Thyroid gland (tissue), 7 donors: ENCODE results near the genes DISP3, HNRNPCL1 and PRAMEF7.

- PRO-cap, 2 experiments: no peak in any of the 2 experiments
- RAMPAGE, long total RNA, 5 experiments: no peak in any of the 5 experiments
Observed at GRCh38 chr1:11339678-11340350, 66.8 kb downstream of the UBIAD1 start.

DNA sequence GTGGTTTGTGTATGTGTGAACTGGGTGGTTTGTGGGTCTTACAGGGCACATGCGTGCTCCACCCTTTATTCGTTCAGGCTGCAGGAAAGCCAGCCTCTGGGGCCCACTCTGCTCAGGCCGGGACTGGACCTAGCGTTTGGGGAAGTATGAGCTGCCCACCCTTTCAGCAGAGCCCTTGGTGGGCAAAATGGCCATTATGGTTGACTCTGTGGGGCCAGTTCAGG, 83.0 kb upstream of the DISP3 start:
- PRO-cap, 2 experiments: peak in 2 of 2 experiments; most common plus-strand start position 117 of the sequence (in 2); most common minus-strand start position 135 of the sequence (in 2)
- RAMPAGE, long total RNA, 5 experiments: no peak in any of the 5 experiments

DNA sequence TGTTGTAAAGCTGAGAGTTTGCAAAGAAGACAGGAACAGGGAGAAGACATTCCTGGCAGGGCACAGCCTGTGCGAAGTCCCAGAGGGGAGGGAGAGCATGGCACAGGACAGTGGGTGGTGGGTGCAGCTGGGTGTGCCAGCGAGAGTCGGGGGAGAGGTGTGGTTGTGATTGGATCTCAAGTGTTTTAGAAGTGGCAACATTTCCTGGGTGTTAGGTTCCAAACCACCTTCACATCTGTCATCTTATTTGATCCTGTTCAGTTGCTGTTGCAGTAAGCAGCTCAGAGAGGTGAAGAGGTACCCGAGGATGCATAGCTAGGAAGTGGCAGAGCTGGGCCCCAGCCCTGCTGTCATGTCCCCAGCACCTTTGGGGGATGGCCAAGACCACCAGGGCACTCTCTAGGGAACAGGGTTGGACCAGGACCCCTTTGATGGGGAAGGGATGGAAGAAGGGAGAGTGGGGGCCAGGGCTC, 22.0 kb upstream of the DISP3 start:
- PRO-cap, 2 experiments: no peak in any of the 2 experiments
- RAMPAGE, long total RNA, 5 experiments: no peak in any of the 5 experiments

GRCh38 chr1:11478518-11479479, at the start of gene DISP3:
DISP3 (plus strand) TSS chr1:11479155.
- PRO-cap, 2 experiments: peak in 2 of 2 experiments; most common plus-strand start chr1:11479155 (in 2)
- RAMPAGE, long total RNA, 5 experiments: no peak in any of the 5 experiments

- PRO-cap, 2 experiments: no peak in any of the 2 experiments
- RAMPAGE, long total RNA, 5 experiments: no peak in any of the 5 experiments
Observed at GRCh38 chr1:11504952-11505344, 26.0 kb downstream of the DISP3 start.

- PRO-cap, 2 experiments: no peak in any of the 2 experiments
- RAMPAGE, long total RNA, 5 experiments: no peak in any of the 5 experiments
Observed at GRCh38 chr1:11563547-11563889, 84.6 kb downstream of the DISP3 start.

GRCh38 chr1:11670652-11671074, 6.7 kb downstream of the FBXO6 start:
- PRO-cap, 2 experiments: no peak in any of the 2 experiments
- RAMPAGE, long total RNA, 5 experiments: no peak in any of the 5 experiments

DNA sequence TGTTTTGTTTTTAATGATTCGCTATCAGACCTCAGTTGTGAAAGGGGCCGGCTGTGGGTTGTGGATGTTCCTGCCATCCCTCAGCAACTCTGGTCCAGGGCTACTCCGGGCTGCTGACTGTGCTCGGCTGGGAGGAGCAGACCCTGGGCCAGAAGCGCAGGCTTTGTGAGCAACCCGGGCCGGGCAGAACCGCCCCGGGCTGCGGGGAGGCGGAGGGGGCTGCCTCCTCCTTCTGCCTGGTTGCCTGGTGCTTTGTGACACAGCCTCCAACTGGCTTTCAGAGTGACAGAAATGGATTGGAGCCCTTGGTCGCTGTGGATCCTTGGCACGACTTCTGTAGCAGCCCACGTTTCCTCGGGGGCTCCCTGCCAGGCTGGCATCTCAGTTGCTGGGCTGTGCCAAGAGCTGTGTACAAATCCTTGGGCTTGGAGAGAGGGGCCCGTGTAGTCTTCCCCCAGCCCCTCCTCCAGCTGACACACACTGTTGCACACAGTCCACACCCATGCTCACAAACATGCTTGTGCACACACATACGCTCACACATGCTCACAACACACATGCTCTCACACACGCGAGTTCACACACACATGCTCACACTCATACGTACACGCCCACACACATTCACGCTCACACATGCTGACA, 10.1 kb downstream of the DRAXIN start:
- PRO-cap, 2 experiments: no peak in any of the 2 experiments
- RAMPAGE, long total RNA, 5 experiments: no peak in any of the 5 experiments

- PRO-cap, 2 experiments: no peak in any of the 2 experiments
- RAMPAGE, long total RNA, 5 experiments: no peak in any of the 5 experiments
Observed at GRCh38 chr1:11800644-11801176, 5.1 kb downstream of the MTHFR start.

- PRO-cap, 2 experiments: no peak in any of the 2 experiments
- RAMPAGE, long total RNA, 5 experiments: no peak in any of the 5 experiments
Observed at GRCh38 chr1:11922942-11923659, 3.1 kb downstream of the KIAA2013 start.

- PRO-cap, 2 experiments: peak in 1 of 2 experiments; most common plus-strand start chr1:11991987 (in 1)
- RAMPAGE, long total RNA, 5 experiments: no peak in any of the 5 experiments
Observed at GRCh38 chr1:11991933-11992229, 11.6 kb downstream of the MFN2 start.

DNA sequence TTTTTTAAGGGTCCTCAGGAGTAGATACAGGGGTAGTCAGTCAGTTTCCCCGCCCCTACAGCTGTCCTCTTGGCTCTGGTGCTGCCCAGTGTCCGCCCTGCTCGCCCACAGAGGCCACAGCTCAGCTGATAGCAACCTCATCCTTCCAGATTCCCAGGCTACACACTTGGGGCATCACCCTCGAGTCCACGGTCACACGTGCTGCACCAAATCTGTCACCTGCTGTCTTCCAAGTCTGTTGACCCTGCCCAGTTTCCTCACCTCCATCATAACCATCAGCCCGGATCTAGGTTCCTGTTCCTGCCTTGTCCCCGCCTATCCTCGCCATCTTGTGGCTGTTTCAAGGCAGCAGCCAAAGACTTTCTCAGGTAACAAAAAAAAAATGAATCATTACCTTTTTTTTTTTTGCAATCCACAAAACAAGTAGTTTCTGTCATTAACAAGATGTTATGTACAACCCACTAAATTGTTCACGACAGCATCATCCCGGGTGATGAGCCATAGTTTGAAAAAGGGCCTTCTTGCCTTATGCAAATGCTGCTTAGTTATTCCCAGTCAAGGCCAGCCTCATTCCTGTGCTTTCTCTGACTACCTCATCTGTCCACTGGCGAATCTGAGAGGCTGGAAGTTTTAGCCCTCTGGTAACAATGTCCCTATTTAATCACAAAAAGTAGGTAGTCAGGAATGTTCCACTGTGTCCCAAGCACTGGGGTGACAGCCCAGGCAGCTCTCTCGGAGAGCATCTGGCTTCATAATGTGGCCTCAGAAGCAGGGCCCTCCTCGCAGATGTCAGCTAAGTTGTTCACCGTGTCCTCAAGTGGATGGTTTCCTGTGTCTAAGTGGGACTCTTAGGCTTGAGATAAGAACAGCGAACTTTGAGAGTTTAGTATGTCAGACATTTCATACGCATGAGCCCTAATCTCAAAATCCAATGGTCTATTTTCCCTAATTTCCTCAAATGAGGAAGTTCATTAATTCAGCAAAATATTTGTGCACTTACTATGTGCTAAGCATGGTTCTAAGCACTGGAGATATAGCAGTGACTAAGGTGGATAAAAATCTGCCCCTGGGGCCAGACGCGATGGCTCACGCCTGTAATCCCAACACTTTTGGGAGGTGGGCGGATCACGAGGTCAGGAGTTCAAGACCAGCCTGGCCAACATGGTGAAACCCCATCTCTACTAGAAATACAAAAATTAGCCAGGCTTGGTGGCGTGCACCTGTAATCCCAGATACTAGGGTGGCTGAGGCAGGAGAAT, 4.8 kb upstream of the MIIP start:
- PRO-cap, 2 experiments: peak in 1 of 2 experiments; most common plus-strand start position 570 of the sequence (in 1); most common minus-strand start position 606 of the sequence (in 1)
- RAMPAGE, long total RNA, 5 experiments: no peak in any of the 5 experiments

DNA sequence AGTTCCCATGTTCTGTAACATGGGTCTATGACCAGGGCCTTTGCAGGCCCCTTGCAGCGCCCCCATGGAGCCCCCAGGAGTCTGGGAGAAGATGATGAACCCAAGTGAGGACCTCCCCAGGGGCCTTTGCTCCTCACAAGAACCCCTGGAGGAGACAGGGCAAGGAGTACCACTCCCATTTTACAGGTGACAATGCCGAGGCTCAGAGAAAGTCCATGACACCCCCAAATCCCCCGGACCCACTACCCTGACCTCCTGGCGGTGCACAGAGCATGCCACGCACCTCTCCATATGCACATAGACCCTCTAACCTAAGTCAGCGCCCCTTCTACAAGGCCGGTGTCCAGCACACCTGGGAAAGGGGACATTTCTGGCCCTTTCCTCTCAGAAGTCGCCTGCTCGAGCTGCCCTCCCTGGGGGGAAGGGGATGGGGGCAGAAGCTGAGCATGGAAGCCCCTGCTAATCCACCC, 14.5 kb downstream of the TNFRSF1B start:
- PRO-cap, 2 experiments: no peak in any of the 2 experiments
- RAMPAGE, long total RNA, 5 experiments: no peak in any of the 5 experiments

DNA sequence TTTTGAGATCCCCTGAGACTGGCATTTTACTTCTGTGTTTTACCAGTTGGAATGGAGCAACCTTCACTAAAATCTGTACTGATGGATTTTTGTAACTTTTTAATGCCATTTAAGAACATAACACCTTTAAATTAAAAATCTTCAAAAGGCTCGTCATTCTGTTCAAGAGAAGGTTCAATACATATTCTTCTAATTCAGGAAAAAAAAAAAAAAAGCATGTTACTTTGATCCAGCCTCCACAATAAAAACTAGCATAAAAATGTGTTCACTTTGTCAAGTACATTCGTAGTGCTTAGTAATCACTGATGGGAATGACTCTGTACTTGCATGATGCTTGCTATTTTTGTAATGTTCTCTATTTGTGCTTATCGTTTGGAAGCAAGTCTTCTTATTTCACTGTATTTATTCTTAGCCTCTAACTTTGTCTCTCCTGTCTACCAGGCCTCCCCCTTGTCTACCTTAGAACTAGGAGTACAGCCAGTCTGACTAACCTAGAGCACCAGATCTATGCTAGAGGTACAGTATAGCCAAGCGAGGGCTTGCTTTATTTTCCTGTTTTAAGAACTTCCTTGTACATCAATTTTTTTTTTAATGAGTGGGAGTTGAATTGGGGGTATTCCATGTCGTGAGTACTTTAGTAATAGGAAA, 108.1 kb downstream of the VPS13D start:
- PRO-cap, 2 experiments: no peak in any of the 2 experiments
- RAMPAGE, long total RNA, 5 experiments: no peak in any of the 5 experiments

DNA sequence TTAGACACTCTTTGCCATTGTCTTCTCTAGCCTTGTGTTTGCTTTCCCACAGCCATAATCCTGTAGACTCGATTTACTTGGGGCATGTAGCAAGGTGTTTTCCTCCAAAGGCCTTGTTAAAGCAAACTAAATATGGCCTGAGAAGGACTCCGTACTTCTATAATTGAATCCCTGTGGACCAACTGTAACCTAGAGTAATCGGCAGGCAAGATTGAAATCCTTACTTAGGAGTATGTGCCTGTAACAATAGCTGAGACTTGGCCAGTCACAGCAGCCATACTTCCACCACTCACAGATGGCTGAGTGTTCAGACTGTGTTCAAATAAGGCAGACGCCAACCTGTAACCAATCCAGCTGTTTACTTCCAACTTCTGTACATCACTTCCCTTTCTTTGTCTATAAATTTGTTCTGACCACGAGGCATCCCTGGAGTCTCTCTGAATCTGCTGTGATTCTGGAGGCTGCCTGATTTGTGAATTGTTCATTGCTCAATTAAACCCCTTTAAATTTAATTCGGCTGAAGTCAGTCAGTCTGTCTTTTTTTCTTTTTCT, 151.6 kb downstream of the VPS13D start:
- PRO-cap, 2 experiments: no peak in any of the 2 experiments
- RAMPAGE, long total RNA, 5 experiments: no peak in any of the 5 experiments

- PRO-cap, 2 experiments: no peak in any of the 2 experiments
- RAMPAGE, long total RNA, 5 experiments: no peak in any of the 5 experiments
Observed at GRCh38 chr1:12578496-12579232, 39.3 kb downstream of the DHRS3 start.

GRCh38 chr1:12601249-12601621, 16.8 kb downstream of the DHRS3 start:
- PRO-cap, 2 experiments: no peak in any of the 2 experiments
- RAMPAGE, long total RNA, 5 experiments: no peak in any of the 5 experiments

DNA sequence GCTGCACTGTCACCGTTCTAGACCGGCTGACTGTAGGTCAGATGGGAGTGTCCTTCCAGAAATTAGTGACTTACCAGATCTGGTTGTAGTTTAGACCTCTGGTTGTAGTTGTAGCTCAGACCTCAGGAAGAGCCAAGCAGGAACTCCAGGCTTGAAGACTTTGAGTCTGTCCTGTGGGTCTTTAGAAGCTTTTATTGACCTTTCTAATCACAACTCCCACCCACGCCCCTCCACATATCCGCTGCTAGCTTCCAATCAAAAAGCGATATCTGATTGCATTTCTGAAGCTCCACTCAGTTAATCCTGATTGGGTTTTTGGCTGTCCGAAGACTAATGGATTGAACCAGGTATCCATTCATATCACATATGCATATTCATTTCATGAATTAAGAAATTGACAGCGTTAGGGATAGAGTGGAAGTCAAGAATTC, at the start of gene HNRNPCL1:
TSS of gene HNRNPCL1 (minus strand) at position 114 of the 431 bp plus-strand sequence.
- PRO-cap, 2 experiments: no peak in any of the 2 experiments
- RAMPAGE, long total RNA, 5 experiments: no peak in any of the 5 experiments

GRCh38 chr1:12916370-12916707, at the start of gene PRAMEF7:
PRAMEF7 (plus strand) TSS chr1:12916610.
- PRO-cap, 2 experiments: no peak in any of the 2 experiments
- RAMPAGE, long total RNA, 5 experiments: no peak in any of the 5 experiments

DNA sequence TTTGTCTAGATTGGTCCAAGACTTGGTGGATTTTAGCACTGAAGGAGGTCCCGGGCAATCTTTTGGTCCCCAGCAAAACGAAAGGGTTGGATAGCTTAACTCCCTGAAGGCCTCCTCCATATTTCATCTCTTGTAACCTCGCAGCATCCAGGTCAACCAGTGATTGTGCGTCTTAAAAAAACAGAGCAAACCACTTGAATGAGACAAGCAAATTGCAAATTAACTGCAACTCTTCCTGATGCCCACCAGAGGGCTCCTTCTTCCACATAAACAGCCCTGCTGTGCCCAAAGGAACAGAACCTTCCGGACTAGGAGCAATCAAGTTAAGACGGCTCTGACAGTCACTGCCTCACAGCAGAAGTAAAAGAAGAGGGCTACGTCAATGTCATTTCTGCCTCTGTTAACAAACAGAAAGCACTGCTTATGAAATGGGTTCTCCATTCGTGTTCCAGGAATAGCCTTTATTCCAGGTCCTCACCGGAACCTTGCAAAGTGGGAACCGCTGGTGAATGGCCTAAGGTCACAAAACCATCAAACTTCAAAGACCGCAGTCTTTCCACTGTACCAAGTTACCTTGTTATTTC, 34.3 kb upstream of the PRDM2 start:
- PRO-cap, 2 experiments: no peak in any of the 2 experiments
- RAMPAGE, long total RNA, 5 experiments: no peak in any of the 5 experiments